Parotid gland (tissue), 1 donor: ENCODE results near the genes KAZALD1, C10orf95, MFSD13A and SUFU.

DNA sequence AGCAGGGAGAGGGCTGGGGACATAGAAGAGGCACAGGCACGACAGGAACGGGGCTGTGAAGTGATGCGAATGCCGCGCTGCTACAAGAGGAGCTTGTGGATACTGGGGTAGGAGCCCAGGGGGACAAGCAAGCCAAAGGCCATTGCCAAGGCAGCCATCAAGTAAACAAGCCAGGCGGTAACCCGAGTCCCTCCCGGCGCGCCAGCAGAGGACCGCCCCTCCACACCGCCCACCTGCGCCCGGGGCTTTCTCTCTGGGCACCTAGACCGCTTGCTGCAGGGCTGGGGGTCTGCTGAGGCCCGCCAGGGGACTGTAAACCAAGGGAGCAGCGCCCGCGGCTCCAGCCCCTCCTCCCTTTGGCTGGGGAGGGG lies 787 bp downstream of the SFXN3 start:
- PRO-cap, result no peak

- PRO-cap, result bidirectional peak, plus-strand start at chr10:101061116, minus-strand start at chr10:101060983
These were observed at the start of gene KAZALD1 for GRCh38 chr10:101061061-101062171. Gene KAZALD1, plus strand, starts transcription at chr10:101061989.

- PRO-cap, result no peak
These were observed 2.4 kb downstream of the KAZALD1 start for GRCh38 chr10:101064118-101064666.

- PRO-cap, result no peak
These were observed 10.3 kb upstream of the TLX1 start for GRCh38 chr10:101120854-101121243.

DNA sequence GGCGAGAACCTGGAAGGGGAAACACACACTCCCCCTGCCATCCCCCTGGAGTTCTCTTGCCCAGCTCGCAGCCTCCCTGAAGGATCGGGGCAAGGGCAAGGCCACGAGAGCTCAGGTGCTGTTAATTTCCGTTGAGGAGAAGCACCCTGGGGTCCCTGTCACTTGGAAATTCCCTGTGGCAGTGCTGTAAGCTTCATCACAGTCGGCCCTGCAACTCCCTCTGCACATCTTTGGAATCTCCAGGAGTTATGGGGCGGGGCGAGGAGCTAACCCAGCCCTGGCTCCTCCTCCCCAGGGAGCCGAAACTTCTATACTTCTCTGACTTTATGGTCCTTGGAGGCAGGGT lies 15.8 kb downstream of the TLX1 start:
- PRO-cap, result no peak

DNA sequence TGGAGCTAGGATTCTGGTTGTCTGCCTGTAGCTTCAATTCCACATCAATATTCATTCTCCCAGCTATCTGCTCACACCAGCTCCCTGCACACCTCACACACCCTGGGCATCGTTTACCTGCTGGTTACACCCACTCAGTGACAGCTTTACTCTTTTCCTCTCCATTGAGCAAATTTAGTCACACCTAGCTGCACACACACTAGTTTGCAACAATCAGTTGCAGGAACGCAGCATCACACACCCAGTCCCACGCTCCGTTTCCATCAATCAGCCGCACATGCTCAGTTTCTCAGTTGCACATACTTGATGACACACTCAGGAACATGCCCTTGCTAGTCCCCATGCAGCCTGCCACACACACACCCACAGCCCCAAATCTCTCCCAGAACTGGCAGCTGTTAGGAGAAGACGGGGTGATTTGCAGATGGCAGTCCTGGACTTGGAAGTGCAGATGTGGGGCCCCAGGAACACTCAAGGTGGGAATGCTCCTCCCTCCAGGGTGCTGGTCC lies 7.8 kb downstream of the LBX1 start:
- PRO-cap, result no peak

DNA sequence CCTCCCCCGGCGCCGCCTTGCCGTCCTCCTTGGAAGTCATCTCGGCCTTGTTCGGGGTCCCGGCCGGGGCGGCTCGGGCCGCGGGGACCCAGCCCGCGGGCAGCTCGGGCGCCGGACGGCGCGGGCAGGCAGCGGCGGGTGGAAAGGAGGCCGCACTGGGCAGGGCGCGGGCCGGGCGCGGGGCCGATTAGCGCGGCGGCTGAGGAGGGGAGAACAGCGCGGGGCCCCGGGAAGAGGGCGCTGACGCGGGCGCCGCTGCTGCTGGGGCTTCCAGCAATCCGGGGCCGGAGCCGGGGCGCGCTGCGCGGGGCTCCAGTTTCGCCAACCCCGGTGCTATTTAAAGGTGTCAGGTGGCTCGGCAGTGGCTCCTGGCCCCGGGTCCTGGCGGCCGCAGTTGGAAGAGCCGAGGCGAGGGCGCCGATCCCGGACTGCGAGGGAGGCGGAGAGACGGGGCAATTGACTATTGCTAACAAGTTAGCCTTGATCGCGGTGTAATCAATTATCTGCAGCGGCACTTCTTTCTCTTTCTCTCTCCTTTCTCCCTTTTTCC lies 412 bp downstream of the LBX1 start:
- PRO-cap, result no peak

GRCh38 chr10:101781918-101782677 lies 1.1 kb downstream of the NPM3 start:
- PRO-cap, result no peak

- PRO-cap, result no peak
These were observed 33.9 kb downstream of the NOLC1 start for GRCh38 chr10:102185913-102186671.

DNA sequence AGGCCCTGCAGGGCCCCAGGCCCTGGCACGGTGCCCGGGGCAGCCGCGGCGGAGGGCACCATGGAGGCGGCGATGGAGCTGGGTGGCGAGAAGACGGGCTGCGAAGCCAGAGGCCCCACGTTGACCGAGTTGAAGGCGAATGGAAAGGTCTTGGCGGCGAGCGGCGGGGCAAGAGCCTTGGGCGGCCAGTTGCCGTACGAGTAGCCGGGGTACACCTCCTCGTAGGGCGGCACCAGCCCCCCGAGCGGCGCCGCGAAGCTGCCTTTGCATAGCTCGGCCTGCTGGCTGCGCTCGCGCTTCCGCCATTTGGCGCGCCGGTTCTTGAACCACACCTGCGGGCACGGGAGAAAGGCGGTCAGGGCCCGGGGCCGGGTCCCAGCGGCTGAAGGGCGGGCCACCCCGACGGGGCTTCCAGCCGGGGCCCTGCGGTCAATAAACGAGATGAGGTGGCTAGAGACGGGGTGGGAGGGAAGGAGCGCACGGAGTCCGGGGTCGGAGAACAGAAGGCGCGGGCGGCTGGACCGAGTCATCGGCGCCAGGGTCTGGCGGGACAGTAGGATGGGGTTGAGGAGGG lies 4.8 kb downstream of the ELOVL3 start:
- PRO-cap, result no peak

DNA sequence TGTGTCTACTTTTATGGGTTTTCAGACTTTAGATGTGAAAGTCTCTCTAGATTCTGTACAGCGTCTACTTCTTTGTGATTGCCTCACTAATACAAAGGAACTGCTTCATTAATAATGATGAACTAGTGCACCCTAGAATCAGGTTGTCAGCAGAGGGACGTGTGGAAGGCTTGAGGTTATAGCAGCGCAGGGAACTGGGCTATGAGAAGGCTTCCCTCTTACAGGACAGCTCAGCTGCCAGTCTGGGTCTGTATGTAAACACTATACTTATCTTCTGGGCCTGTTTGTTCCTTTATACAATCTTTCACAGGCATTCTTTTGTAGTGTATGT lies 768 bp downstream of the GBF1 start:
- PRO-cap, result no peak

GRCh38 chr10:102402514-102403061 lies 7.1 kb downstream of the NFKB2 start:
- PRO-cap, result no peak

GRCh38 chr10:102406824-102407266 lies 11.3 kb downstream of the NFKB2 start:
- PRO-cap, result no peak

GRCh38 chr10:102422626-102423112 lies 2.0 kb downstream of the FBXL15 start:
- PRO-cap, result unidirectional peak, minus-strand start at chr10:102422809

- PRO-cap, result no peak
These were observed 4.3 kb downstream of the FBXL15 start for GRCh38 chr10:102424945-102425414.

- PRO-cap, result no peak
These were observed at the start of gene C10orf95 for GRCh38 chr10:102451275-102452227. Gene C10orf95, minus strand, starts transcription at chr10:102451543.

- PRO-cap, result no peak
These were observed 3.5 kb upstream of the C10orf95 start for GRCh38 chr10:102454675-102455415.

DNA sequence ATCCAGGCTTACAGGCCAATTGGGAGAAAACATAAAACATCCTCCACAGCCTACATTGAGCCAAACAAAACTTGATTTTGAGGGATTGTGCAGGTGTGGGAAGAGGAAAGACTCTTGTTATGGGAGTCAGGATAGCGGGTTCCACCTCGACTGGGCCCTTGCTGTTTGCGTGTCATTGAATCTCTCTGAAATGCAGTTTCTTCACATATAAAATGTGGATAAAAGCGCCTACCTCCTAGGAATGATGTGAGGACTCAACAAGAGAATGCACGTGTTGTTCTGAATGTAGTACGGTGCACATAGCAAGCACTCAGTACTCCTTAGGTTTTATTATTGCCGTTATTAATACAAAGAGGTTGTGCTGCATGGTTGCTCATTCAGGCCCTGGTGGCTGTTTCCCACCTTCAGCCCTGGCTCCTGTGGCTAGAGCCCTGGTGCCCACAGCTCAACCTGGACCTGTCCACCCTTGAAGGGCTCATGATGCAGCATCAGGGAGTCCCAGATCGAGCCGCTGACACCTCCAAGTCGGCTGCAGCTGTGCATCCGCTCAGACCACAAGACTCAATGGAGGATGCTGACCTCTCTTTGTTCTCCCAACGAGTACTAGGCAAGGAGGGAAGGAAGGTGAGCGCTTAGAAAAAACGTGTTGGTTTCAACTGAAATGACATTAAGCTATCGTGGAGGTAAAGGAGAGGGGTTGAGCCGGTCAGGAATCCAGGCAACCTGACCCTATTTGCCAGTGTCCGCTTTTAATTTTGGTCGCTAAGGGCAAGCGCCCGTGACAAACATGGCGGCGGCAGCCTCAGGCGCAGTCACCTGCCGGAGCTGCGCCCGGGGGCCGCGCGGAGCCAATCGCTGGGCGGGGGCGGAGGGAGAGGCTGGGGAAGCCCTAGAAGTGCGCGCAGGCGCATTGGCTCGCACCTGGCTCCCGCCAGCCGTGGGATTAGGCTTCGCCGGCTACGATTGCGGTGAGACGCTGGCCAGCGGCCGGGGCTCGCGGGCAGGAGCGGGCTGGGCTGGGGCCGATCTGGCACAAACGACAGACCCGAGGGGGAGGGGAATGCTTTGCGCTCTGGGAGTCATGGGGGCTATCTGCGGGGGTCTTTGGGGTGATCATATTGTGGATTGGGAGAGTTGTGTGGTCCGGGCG lies at the start of gene MFSD13A:
Gene MFSD13A, plus strand, starts transcription at position 913 of the 1,150 bp plus-strand sequence.
- PRO-cap, result no peak

DNA sequence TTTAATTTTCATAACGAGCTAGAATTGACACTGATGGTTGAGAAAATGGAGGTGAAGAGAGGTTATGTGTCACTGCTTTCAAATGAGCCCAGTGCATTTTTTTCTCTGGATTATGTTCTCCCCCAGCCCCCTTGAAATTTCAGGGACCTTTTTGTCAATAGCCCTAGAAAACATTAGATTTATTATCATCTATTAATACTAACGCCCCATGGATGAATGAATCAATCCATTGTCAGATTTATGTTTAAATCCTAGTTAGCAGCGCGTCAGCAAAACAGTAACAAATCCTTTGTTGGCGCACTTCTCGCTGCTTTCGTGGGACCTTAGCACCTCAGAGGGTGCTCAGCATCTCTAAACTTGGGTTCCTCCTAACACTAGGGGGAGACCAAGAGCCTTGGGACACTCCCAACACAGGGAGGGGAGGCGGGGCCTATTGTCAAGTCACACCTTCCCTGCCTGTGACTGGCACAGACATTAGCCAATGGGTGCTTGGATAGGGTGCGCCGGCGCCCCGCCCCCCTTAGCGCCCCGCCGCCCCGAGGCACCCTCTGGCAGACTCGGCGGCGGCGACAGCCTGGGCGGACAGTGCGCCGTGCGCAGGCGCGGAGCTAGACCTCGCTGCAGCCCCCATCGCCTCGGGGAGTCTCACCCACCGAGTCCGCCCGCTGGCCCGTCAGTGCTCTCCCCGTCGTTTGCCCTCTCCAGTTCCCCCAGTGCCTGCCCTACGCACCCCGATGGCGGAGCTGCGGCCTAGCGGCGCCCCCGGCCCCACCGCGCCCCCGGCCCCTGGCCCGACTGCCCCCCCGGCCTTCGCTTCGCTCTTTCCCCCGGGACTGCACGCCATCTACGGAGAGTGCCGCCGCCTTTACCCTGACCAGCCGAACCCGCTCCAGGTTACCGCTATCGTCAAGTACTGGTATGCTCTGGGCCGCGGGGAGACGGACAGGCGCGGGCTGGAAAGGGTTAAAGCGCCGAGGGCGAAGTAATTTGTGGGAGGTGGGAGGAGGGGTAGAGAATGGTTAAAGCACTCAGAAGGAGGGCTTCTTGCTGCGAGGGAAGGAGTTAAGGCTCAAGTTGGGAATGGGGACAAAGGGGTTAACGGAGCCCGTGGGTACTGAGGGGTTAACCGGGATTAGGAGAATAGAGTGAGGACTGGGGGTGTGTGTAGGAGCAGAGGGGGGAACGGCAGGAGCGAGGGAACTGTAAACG lies at the start of gene SUFU:
Gene SUFU, plus strand, starts transcription at position 554 of the 1,209 bp plus-strand sequence.
- PRO-cap, result bidirectional peak, plus-strand start at position 554 of the sequence, minus-strand start at position 370 of the sequence

GRCh38 chr10:102596454-102596818 lies 47.8 kb upstream of the TRIM8 start:
- PRO-cap, result unidirectional peak, plus-strand start at chr10:102596730